Calu3 (cell line): Measurements from ENCODE around the genes UBE2D4 and DDX56.

- PRO-cap, result no peak
Observed at GRCh38 chr7:43625266-43625866, 42.5 kb downstream of the STK17A start.

- PRO-cap, result bidirectional peak, plus-strand start at chr7:43648322, minus-strand start at chr7:43647945
Observed at GRCh38 chr7:43647845-43648212, 64.9 kb downstream of the STK17A start.

- PRO-cap, result no peak
Observed at GRCh38 chr7:43790999-43791579, 32.6 kb downstream of the BLVRA start.

DNA sequence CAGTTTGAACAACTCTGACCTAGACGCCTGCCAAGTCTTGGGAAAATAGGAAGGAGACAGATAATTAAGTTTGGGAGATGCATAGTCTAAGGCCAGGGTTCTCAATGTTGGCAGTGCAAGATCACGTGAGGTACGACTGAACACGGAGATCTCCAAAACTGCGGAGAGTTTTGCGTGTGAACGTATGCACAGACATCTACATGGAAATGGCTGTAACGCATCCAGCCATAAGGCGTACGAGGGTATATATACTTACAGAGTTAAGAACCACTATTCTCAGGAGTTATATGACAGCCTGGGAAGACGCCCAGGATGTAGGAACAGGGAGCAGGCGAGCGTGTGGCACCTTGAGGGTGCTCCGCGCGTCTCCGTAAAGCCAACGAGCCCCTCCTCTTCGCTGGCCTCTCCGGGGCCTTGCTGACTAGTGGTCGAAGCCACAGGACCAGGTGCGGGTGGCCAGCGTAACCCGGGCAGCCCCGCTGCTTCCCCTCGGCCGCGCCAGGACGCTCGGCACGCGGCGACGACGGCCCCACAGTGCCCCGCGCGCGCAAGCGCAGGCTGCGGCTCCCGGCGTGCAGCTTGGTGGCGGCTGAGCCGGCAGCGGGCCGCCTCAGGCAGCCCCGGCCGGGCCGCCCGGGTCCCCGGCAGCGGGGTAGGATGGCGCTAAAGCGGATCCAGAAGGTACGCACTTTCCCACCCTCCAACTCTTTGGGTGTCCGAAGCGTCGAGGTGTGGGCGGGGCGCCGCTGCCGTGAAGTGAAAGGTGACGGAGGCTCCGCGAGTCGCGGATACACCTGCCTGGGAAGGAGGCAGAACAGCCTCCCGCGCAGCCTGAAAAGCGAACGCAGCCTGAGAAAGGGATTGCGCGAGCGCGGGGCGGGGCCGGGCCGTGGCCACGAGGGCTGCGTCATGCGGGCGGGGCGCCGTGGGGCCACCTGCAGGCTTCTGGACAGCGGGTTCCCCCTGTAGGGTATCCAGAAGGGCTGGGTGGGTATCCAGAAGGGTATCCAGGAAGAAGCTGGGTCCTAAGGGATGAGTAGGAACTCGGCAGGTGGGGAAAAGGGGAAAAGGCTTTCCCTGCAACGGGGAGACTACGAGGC, at the start of gene UBE2D4:
TSS of gene UBE2D4 (plus strand) at position 561 of the 1,100 bp plus-strand sequence.
- PRO-cap, result unidirectional peak, plus-strand start at position 155 of the sequence; unidirectional peak, plus-strand start at position 191 of the sequence; bidirectional peak, plus-strand start at position 600 of the sequence, minus-strand start at position 525 of the sequence; bidirectional peak, plus-strand start at position 910 of the sequence, minus-strand start at position 826 of the sequence

DNA sequence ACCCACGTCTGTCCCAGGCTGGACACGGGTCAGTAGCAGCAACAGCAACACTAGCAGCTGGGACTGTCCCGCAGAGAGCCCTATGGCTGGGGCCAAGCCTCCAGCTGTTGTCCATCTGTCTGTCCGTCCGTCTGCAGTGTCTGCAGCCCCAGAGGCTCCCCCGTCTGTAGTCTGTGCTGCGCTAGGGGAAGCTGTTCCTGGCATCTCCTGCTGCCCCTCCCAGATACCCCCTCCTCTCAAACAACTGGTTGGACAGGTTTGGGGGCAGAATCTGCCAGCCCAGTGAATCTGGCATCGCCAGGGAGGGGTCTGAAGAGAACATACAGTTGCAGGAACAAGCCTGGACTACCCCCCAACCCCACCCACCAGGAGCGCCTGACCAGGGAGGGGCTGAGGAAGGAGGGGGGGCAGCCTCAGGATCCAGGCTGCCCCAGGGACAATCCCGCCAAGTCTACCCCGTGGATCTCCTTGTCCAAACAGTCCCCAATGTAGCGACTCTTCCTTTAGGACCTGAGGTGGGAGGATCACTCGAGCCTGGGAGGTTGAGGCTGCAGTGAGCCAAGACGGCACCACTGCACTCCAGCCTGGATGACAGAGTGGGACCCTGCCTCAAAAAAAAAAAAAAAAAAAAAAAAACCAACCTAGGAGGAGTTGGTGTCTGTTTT, 7.5 kb upstream of the SPDYE1 start:
- PRO-cap, result no peak

GRCh38 chr7:44044835-44045457, 444 bp downstream of the DBNL start:
- PRO-cap, result bidirectional peak, plus-strand start at chr7:44045270, minus-strand start at chr7:44045181

DNA sequence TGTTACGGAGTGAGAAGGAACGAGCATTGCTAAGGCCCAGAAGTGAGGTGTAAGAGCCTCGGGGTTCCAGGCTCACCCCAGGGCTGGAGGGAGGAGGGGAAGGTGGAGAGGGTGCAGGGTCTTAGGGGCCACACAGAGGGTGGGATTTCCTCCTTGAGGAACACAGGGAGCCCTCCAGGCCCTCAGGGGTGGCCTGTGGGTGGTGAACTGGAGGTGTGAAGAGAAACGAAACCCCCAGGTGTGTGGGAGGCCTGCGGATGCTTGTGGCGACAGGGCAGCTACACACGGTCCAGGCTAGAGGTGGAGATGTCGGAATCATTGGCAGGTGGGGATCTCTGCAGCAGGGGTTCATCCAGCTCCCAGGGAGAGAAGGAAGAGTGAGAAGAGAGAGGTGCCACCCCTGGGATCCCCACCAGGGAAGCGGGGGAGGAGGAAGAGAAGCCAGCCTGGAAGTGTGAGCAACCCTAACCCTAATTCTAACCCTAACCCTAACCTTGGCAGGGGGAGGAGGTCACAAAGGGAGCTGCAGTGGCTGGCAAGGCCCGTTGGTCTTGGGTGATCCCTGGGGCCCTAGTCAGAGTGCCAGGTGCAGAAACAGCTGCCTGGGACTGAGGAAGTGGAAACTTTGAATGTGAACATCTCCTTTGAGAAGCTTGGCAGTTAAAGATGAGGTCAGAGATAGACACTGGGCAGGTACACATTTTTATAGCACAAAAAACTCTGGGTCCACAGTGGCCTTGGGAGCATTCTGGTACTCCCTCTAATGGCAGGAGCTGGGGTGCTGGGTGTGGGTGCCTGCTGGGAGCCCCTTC, 7.0 kb upstream of the AEBP1 start:
- PRO-cap, result no peak

DNA sequence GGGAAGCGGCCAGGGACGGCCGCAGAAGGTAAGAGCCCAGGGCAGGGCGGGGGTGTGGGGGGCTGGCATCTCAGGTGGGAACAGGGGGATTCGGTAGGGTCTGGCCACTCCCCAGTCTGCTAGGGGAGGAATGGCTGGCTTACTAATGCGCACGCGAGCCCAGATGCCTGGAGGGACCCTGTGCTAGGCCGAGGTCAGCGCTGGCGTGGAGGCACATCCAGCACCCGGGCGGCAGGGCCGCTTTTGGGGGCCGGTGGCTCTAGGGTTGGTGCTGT, 683 bp downstream of the AEBP1 start:
- PRO-cap, result no peak

DNA sequence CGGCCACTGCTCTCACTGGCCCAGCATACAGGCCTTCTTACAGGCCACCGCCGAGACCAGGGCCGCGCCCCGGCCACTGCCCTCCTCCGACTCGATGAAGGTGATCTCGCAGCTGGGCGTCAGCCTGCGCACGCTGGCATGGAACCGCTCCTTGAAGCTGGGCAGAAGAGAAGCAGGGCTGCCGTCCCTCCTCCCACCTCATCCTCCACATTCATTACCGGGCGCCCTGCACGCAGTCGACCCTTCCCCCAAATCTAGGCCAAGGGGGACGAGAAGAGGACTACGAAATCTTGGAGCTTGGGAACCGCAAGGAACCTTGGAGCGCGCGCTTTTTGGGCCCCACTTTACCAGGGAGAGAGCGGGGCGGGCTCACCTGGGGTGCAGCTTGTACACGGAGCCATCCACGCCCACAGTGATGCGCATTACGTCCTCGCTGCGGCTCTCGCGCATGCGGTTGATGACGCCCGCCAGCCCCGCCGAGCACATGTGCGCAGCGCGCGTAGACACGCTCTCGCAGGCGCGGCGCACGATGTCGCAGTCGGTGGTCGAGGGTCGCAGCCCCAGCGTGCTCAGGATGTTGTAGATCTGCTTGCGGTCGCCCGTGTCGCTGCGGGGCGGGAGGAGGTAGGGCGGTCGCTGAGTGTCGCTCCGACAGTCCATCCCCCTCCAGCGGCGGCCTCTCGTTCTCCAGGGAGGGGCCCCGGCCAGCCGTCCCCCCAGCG, 4.2 kb upstream of the MYL7 start:
- PRO-cap, result no peak

GRCh38 chr7:44147374-44147849, 6.3 kb upstream of the MYL7 start:
- PRO-cap, result no peak

- PRO-cap, result no peak
Observed at GRCh38 chr7:44320659-44321554, 4.5 kb downstream of the CAMK2B start.

DNA sequence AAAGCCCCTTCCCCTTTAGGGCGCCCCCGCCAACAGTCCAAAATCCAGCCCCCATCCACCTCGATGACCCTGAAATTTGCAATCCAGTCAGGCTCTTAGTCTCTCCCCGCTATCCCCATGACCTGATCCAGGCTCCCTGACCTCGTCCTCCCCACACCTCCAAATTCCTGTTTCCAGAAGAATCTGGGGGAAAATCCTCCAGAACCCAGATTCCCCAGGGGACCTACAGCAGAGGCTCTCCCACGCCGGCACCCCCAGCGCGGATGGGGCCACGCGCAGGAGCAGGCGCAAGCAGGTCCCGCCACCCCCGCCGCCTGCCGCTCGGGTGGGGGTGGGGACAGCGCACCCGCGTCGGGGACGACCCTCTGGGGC, 817 bp downstream of the CAMK2B start:
- PRO-cap, result no peak

- PRO-cap, result no peak
Observed at GRCh38 chr7:44486986-44487294, 3.5 kb downstream of the NUDCD3 start.

GRCh38 chr7:44573310-44574564, at the start of gene DDX56:
Gene DDX56 (minus strand): TSS chr7:44573908.
- PRO-cap, result bidirectional peak, plus-strand start at chr7:44574053, minus-strand start at chr7:44573908

GRCh38 chr7:44622707-44623181, 16.3 kb downstream of the OGDH start:
- PRO-cap, result no peak

DNA sequence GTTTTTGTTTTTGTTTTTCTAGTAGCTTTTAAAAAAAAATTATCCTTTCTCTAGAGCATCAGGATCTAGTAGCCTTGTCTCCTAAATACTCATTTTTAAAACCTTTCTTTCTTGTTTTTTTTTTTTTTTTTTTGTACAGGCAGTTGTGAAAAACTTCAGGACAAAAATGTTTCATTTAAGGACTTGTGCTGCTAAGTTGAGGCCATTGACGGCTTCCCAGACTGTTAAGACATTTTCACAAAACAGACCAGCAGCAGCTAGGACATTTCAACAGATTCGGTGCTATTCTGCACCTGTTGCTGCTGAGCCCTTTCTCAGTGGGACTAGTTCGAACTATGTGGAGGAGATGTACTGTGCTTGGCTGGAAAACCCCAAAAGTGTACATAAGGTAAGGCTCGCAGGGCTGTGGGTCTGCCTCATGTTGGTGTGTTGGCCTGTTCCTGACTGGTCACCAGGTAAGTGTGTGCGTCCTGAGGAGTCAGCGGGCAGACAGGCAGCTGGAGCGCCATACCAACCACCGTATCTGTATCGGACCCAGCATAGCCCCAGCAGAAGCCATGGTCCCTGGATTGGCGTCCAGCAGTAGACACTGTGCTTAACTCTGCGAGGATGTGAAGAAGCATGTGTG, 17.9 kb downstream of the OGDH start:
- PRO-cap, result no peak

- PRO-cap, result no peak
Observed at GRCh38 chr7:44768394-44769077, 19.9 kb downstream of the ZMIZ2 start.

DNA sequence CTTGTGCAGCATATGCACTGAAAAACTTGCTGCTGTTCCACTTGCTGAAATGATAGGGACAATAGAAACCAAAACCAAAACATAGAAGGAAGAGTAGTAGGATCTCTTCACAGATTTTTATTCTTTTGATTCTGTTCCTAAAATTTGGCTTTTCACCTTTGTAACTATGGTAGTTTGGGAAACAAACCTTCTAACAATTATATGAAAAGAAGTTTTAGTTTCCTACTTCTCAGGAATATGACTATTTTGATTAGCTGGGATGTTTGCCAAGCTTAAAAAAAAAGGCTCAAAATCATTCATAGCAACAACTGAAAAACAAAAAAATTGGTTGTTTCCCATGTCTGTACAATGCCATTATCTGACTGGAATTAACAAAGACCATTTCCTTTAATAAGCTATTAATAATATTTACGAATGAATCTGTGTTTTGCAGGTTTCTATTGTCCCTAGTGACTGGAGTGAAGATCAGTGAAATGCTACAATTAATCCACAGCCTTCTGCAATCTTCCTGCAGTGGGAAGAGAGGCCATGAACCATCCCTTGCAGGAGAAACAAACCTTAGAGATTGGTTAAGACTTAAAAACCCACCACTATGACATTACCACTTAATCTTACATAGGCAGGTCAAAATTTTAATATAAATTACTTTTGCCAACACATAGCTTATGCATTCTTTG, 4.2 kb downstream of the PURB start:
- PRO-cap, result no peak

GRCh38 chr7:44881669-44882158, 3.6 kb downstream of the PURB start:
- PRO-cap, result no peak

DNA sequence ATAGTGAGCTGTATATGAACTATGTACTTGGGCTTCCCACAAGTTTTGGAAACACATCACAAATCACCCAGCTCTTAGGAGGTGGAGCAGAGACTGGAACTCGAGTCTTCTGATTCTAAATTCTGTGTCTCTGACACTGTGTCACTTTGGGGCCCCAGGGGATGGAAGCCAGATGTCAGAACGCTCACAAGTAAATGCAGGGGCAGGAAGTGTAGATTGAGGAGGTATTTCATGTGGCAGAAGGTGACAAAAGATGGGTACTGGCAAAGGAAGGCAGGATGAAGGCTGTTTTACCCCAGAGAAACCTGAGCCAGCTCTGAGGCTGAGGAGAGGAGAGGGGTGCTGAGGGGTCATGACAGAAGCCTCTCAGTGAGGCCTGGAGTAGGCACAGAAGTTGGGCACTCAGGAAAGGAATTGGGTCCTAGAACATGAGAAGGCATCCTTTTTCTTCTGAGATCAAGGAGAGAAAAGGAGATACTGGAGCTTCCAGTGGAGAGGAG, 6.1 kb upstream of the PURB start:
- PRO-cap, result no peak